LHCN-M2 (cell line): ENCODE measurements around a stretch of chr7.

- RAMPAGE, long total RNA, result no peak
Measured at GRCh38 chr7:816562-817194, 15.6 kb upstream of the SUN1 start.

DNA sequence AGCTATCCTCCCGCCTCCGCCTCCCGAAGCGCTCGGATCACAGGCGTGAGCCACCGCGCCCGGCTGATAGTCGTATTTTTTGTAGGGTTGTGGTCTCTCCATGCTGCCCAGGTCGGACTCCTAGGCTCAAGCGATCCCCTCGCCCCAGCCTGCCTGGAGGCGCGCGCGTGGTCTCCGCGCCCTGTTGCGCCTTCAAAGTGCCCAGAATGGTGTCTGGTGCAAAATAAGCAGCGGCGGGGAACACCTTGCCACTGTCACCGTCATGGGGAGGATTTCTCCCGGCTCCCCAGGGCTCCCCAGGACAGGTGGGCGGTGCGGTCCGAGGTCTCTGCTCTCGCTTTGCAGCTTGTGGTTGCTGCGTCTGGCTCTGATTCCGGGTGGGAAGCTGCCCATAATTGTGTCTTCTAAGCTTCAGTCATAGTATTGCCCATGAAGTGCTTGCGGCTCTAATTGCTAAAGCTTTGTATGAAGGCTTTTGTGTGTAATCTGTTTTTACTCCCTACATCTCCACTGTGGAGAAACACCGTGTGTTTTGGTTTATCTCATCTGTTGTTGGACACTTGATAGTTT, 15.0 kb upstream of the SUN1 start:
- RAMPAGE, long total RNA, result no peak

DNA sequence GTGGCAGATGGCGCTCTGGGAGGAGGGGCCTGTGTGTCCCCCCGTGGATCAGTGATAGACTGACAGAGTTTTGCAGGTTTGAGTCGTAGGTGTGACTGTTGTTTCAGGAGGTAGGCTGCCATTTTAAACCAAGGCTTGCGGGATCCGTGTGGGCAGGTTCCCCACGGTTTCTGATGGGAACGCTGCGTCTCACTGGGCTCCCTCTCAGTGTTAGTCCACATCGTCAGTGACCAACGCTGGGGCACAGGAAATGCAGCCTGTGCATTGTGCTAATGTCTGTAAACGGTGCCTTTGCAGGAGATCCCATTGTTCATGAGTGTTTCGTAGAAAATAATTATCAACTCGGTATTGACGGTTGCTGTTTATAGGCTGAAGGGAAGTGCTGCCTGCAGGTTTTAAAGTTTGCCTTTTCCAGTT, 5.7 kb upstream of the SUN1 start:
- RAMPAGE, long total RNA, result no peak

DNA sequence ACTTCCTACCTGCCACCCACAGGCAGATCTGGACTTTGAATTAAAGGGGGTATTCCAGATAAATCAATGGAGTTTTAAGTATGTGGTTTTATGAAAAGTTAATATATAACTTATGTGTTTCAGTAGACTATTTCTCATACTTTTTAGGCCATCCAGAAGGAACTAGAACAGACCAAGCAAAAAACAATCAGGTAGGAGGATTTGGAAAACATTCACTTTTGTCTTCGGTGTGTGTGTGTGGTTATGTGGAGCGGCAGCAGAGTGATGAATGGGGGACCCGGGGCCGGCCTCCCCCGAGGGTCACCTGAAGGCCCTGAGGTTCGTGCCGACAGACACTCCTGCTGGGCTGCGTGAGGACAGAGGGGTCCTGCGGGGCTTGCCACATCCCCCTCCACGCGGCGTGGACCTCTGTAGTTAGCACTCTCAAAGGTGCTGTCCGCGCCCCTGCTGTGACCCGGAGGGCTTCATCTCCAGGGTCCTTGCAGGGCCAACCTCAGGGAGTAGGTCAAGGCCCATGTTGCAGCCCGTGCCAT, 20.1 kb upstream of the GET4 start:
- RAMPAGE, long total RNA, result no peak

GRCh38 chr7:871904-872531, 4.3 kb upstream of the GET4 start:
- RAMPAGE, long total RNA, result no peak

GRCh38 chr7:874541-874899, 1.8 kb upstream of the GET4 start:
- RAMPAGE, long total RNA, result no peak

- RAMPAGE, long total RNA, result no peak
Measured at GRCh38 chr7:881122-881930, 5.0 kb downstream of the GET4 start.

DNA sequence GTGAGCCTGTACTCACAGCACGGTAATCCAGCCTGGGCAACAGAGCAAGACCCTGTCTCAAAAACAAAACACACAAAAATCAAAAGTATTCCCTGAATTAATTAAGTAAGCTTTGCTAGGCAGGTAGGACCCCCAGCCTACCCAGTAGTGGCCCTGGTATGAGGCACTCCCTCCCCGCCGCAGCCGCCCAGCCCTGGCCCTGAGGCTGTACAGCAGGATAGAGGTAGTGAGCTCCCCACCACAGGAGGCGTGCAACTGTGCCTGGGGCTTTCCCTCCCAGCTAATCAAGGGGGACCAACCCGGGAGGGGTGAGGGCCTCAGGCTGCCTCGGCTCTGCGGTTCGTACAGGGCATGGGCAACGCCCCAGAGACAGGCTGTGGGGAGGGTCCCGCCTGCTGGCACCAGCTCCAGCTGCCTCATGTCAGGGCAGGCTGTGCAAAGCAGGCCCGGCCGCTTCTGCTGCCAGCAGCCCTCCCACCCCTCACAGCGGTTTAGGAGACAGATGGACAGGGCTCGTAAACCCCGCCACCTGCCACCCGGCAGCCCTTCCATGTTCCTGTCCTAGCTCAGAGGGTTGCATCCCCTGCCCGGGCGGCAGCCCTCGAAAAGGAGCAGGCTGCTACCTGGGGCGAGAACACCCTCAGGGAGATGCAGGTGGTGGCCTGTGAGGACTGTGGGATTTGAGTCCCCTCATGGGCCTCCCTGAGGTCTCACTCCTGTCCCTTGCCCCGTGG, 839 bp upstream of the CYP2W1 start:
- RAMPAGE, long total RNA, result no peak

DNA sequence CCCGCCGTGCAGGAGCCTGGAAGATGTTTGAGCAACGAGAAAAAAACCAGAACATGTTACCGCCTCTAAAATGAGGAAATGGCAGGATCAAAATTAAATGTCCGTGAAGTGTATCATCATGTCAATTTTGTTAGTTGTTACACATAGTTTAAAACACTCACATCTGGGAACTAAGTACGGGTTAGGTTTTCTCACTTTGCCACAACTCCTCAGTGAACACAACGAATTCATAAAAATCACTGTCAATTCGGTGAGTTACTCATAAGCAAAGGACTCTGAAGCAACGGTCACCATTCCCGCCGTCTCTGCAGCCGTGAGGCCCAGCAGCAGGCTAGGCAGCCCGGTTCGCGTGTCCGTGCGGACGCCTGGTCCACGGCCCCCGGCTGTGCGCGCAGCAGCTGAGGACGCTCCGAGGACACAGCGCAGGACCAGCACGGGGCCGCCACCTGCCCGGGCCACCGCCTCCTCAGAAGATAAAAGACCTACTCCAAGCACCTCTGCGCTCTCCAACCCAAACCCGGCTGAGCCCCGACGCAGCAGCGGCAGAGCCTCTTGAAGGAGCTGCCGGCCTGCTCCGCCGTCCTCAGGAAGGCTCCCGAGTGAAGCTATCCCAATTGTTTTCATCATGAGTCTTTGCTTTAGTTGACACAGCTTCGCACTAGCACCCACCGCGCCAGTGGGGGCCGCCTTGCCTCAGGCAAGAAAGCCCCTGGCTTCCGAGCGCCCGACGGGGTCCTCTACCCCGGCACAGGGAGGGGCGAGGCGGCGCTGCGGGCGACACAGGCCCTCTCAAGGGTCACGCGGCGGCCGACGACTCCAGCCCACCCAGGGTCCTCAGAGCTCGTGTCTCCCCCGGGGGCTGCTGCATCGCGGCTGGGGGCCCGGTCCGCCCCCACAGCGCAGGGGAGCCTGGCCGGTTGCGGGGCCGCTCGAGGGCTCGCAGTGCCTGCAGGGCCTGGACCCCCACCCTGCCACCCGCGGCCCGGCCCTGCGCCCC, 17.0 kb upstream of the GPR146 start:
- RAMPAGE, long total RNA, result no peak

GRCh38 chr7:1029645-1030247, 14.6 kb upstream of the GPR146 start:
- RAMPAGE, long total RNA, result no peak

GRCh38 chr7:1046761-1047367, 2.5 kb downstream of the GPR146 start:
- RAMPAGE, long total RNA, result no peak

GRCh38 chr7:1052555-1053508, 8.5 kb downstream of the GPR146 start:
- RAMPAGE, long total RNA, result no peak

- RAMPAGE, long total RNA, result no peak
Measured at GRCh38 chr7:1122885-1123516, 15.0 kb downstream of the C7orf50 start.

DNA sequence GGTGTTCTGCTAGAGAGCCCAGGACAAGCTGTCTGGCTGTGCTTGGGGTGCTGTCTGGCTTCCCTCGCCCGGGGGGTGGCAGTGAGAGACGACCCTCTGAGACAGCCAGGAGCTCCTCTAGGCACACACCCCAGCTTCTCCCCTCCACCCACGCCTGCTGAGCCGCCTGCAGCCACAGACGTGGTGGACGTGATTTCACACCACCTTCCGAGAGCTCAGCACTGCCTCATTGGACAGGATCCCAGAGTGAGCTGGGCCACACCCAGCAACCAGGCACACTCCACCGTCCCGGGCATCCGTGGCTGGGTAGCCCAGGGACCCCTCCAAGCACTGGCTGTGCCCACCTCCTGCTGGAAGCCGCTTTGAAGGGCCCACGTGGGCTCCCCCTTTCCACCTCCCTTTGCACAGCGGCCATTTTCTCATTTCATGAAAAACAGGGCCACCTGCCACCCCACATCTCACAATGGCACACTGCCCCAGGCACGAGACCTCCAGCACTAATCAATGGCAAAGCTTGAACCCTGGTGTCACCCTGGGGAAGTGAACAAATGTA, 13.0 kb downstream of the C7orf50 start:
- RAMPAGE, long total RNA, result no peak

GRCh38 chr7:1210744-1211680, 21.7 kb upstream of the UNCX start:
- RAMPAGE, long total RNA, result no peak

- RAMPAGE, long total RNA, result no peak
Measured at GRCh38 chr7:1230793-1231797, 1.6 kb upstream of the UNCX start.

GRCh38 chr7:1446503-1447007, 12.7 kb downstream of the MICALL2 start:
- RAMPAGE, long total RNA, result no peak

DNA sequence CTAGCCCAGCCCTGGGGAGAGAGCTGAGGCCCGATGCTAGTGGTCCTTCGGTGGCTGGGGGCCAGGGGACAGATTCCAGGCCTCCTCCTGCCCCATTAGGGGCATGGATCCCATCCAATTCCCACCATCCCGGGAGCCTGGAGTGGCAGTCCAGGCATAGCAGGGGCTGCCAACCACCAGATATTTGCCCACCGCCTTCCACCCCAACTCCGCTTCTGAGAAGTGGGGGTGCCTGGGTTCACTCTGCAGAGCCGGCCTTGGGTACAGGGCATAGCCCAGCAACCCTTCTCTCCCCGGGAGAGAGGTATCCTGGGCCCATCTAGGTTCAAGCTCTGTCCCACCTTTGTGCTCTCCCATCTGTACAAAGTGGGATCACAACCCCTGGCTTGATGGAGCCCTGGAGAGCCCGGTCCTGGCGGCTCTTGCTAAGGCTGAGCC, 12.2 kb downstream of the MICALL2 start:
- RAMPAGE, long total RNA, result no peak

GRCh38 chr7:1535325-1536490, 5.2 kb downstream of the MAFK start:
- RAMPAGE, long total RNA, result no peak

- RAMPAGE, long total RNA, result no peak
Measured at GRCh38 chr7:1542191-1542649, 11.7 kb downstream of the MAFK start.